A172 (cell line): ENCODE measurements around a stretch of chr15.

- RAMPAGE, long total RNA: no peak
Measured at GRCh38 chr15:63436811-63437487, 55.3 kb upstream of the CA12 start.

- RAMPAGE, long total RNA: no peak
Measured at GRCh38 chr15:63480422-63480721, 24.0 kb upstream of the USP3 start.

DNA sequence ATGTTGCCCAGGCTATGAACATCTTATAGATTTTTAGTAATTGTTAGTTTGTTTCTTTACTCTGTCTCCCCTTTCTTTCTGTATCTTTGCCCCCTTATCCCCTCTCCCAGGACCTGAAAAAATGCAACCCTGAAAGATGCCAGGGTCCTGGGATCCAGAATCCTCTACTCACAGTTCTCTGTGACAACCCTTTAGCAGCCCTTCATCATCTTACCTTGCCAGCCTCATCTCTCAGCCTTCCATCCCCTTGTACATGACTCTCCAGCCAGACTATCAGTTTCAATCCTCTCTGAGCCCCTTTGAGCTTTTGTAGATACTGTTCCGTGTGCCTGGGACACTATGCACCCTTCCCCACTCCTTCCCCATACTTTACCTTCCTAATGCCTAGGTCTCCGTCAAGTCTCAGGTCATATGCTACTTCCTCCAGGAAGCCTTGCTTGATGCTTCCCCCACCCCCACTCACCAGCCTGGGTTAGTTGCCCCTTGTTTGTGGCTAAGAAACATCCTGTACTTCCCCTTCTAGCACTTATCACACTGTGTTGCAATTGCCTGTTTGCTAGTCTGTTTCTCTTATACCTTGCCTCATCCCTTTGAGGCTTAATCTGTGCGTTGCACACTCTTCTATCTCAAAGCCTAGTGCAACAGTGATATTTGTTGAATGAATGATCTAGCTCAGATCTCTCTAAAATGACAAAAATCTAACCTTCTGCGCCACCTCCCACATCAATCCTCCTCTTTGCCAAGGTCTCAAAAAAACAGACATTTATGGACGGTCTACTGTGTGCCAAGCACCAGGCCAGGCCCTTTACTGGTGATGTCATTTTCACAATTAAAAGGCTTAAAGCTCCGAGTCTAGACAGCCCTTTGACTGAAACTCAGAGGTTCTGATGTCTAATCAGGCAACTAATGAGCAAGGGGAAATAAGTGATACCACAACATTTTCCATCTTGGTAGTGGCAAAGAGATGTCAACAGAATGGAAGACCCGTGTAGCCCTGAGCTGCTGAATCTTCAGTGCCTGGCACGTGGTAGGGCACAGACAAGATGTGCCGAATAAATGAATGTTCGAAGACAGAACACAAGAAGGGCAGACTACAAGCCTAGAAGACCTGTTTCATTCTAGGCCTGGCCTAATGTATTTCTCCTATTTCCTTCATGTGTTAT lies 6.6 kb upstream of the USP3 start:
- RAMPAGE, long total RNA: no peak

- RAMPAGE, long total RNA: no peak
Measured at GRCh38 chr15:63500203-63500663, 4.2 kb upstream of the USP3 start.

- RAMPAGE, long total RNA: no peak
Measured at GRCh38 chr15:63503663-63504432, 545 bp upstream of the USP3 start.

DNA sequence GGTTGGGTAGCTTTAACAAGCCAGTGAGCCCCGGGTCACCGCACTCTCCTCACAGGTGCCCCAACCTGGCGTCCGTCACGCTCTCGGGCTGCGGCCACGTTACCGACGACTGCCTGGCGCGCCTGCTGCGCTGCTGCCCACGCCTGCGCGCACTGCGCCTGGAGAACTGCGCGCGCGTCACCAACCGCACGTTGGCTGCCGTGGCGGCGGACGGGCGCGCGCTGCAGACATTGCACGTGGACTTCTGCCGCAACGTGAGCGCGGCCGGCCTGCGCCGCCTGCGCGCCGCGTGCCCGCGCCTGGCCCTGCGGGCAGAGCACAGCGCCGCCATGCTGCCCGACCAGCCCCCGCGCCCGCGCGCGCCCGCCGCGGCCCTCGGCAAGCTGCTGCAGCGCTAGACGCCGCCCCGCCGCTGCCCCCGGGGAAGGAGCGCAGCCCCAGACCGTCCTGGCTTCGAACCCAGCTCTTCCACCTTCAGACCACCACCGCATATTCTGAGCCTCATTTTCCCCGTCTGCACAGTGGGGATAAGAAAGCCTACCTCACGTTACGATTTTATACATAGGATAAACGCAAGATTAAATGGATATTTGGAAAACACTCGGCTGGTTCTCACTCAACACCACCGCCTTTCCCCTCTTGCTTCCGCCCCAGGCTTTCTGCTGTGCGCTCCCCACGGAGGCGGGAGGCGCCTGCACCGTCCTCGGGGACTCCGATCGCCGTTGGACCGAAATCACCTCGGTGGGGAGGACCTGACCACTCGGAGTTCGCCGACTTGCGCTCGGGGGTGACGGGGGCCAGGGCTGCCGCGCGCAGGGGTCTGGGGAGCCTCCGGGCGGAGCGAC lies 3.7 kb downstream of the FBXL22 start:
- RAMPAGE, long total RNA: no peak

- RAMPAGE, long total RNA: no peak
Measured at GRCh38 chr15:63807138-63807889, 26.4 kb downstream of the HERC1 start.

- RAMPAGE, long total RNA: no peak
Measured at GRCh38 chr15:64004601-64005075, 41.6 kb downstream of the DAPK2 start.

GRCh38 chr15:64014792-64015472 lies 31.4 kb downstream of the DAPK2 start:
- RAMPAGE, long total RNA: no peak

DNA sequence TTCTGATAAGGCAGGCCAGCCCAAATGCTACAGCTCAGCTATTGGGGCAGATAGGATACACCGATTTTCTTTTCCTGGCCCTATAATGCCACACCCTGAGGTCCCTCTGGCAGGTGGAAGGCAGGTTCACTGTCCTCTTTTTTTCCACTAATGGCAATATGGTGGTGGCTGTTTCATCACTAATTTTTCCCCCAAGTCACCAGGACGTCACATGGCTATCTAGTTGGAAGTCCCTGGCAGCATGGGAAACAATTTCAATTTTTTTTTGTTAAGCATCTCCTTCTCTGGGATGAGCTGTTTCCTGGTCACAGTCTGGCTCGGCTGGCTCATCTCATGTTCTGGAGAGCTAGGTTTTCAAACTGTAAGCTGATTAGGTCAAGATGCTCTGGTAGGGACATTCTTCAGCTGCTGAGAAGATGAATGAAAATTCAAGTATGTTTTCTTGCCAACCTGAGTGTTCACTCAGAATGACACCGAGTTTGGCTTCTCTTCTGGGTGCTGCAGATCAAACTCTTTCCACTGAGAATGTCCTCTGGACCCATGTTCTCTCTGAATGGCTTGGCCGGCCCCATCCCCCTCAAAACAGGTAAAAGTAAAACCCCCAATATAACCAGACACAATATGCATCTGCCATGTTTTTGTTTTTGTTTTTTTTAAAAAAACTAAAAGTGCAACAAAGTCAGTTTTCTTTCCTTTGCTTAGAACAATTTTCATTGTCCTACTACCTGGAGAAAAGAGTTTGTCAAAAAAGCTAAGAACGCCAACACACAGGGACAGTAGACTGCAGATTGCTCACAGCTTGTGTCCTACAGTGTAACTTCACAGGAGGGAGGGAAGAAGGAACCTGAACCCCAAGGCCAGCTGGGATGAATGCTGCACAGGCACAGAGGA lies 7.9 kb upstream of the PPIB start:
- RAMPAGE, long total RNA: no peak

GRCh38 chr15:64406184-64406629 lies 18.6 kb downstream of the TRIP4 start:
- RAMPAGE, long total RNA: no peak

GRCh38 chr15:64461788-64462615 lies 1.6 kb downstream of the ZNF609 start:
- RAMPAGE, long total RNA: no peak

DNA sequence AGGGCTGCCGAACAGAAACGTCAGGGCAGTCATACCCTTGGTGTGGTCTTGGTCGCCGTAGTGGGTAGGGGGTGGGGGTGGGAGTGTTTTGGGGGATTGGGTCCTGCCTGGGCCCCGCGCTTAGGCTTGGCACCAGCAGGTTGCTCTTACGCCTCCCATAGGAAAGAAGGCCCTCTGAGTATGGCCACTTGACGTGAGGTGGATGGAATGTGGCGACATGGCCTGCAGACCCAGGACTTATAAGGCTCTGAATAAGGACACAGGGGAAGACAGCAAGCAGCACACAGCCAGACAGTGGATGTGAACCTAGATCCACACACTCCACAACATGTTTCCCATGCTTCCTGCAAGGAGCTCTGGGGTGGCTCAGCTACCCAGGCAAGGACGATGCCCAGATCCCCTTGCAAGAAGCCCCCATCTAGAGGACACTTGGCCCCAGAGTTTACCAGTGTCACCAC lies 12.4 kb downstream of the RBPMS2 start:
- RAMPAGE, long total RNA: no peak

- RAMPAGE, long total RNA: no peak
Measured at GRCh38 chr15:64842435-64842981, 793 bp downstream of the PLEKHO2 start.

DNA sequence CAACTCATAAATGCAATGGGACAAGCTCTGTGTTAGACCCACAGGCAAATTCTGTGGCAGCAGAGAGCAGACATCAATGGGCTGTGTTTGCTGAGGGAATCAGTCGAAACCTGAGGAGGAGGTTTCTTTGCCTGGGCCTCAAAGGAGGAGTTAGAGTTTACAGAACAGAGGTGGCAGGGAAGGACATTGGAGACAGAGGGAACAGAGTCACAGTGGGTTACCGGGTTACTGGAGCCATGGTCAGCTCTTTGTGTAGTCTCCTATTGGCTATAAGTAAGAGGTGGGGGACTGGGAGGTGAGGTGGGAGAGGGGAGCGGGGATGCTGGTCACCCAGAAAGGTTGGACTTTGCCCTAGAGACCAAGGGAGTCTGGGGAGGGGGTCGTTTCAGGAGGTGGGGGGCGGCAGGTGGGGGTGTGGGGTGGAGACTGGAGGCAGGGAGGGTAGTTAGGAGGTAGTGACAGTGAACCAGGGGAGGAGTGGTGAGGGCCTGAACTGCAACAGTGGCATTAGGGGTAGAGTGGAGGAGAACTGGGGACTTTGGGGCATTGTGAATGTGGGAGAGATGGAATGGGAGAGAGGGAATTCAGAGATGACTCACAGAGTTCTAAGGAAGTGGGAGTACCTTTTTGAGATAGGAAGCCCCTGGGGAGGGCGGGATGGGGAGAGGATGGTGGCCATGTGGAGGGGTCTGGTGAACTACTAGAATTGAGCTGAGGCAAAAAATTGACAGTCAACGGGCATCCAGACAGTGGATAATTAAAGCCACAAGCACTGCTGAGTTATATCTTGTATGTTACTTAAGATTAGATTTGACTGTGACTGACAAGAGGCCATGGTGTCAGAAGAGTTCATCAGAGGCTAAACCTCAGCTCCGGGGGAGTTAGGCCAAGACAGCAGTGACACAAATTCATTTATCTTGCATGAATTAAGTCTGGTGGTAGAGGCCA lies 33.8 kb downstream of the PLEKHO2 start:
- RAMPAGE, long total RNA: no peak

DNA sequence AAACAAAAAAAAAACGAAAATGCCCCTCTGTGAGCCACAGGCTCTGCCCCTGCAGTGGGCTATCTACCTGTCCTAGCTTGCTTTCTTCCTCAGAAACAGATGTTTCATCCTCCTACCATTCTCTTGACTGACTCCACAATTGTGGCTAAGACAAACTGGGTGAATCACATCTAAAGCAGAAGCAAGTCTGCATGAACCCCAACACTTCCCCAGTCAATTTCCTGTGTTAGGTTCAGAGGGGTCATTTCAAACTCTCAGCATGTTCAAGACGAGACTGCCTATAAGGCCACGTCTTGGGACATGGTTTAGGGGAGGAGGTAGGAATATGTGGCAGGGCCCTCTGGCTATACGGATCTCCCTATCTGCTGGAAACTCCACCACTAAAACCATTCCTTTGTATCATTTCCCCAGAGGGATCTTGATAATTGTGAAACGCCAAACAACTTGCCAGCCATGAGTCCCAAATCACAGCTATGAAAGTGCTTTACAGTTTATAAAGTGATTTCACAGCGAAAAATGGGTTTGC lies 28.5 kb upstream of the ANKDD1A start:
- RAMPAGE, long total RNA: no peak

- RAMPAGE, long total RNA: no peak
Measured at GRCh38 chr15:64905293-64905842, 6.3 kb upstream of the ANKDD1A start.

- RAMPAGE, long total RNA: no peak
Measured at GRCh38 chr15:64944272-64944716, 32.6 kb downstream of the ANKDD1A start.

GRCh38 chr15:64985330-64985960 lies 4.3 kb downstream of the SPG21 start:
- RAMPAGE, long total RNA: no peak

- RAMPAGE, long total RNA: no peak
Measured at GRCh38 chr15:65068705-65069250, 987 bp upstream of the RASL12 start.